Colon Carcinoma Metastatic in the Lung (tissue), 2 donors: ENCODE data around the gene PCCA.

DNA sequence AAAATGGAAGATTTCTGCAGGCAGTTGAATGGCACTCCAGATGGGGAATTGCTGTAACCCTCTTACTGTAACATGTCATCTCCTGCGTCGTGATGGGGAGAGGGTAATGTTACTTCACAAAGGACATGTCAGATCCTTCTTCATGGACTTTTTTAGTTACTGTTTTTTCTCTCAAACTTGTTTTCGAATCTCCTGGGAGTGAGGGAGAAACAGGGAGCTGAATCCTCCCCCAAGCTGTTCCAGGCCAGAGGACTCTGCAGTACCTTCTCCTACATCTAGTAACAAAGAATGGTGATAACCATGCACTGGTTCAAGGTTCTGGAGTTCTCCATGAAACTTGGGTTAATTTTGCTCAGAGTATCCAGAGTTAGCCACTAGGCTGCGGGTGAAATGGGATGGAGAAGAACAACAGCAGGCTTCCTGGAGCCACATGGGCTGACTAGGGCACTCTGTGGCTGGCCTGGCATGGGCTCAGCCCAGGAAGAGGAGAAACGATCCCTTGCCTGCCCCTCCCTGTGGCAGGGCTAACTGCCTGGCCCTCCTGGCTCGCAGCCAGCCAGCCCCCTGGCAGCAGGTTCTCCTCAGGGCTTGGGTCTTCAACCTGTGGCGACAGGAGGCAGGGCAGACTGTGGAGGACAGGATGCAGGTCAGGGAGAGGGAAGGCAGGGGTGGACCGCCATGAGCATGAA lies 78.6 kb upstream of the GPR183 start:
- PRO-cap, 2 experiments = no peak in any of the 2 experiments

DNA sequence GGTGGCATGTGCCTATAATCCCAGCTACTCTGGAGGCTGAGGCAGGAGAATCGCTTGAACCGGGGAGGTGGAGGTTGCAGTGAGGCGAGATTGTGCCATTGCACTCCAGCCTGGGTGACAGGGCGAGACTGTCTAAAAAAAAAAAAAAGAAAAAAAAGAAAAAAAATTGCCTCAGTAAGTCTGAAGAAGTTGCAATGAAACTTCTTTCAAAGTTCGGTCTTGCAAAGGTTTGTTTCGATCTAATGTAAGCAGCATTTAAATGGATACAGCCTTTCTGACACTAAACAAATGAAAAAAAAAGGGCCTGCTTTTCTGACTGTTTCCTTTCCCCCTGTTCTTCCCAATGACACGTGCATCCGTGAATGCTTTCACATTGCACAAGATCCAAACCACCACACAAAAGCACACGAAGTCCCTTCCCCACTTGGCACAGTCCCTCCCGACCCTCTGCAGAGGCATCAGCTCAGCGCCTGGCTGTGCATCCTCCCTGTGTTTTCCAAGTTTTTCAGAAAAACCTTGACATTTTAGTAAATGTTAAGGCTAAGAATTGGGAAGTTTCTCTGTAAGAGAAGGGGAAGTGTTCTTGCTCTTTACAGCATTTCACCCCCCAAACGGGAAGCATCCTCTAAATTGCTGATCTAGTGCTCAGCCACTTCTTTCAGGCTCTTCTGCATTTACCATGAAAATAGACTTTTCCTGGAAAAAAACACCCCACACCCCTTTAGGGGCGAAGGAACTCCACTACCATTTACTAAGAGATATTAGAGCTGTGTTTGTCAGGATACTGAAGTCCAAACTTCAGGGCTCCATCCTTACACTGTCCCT lies 94.6 kb upstream of the TM9SF2 start:
- PRO-cap, 2 experiments = no peak in any of the 2 experiments

DNA sequence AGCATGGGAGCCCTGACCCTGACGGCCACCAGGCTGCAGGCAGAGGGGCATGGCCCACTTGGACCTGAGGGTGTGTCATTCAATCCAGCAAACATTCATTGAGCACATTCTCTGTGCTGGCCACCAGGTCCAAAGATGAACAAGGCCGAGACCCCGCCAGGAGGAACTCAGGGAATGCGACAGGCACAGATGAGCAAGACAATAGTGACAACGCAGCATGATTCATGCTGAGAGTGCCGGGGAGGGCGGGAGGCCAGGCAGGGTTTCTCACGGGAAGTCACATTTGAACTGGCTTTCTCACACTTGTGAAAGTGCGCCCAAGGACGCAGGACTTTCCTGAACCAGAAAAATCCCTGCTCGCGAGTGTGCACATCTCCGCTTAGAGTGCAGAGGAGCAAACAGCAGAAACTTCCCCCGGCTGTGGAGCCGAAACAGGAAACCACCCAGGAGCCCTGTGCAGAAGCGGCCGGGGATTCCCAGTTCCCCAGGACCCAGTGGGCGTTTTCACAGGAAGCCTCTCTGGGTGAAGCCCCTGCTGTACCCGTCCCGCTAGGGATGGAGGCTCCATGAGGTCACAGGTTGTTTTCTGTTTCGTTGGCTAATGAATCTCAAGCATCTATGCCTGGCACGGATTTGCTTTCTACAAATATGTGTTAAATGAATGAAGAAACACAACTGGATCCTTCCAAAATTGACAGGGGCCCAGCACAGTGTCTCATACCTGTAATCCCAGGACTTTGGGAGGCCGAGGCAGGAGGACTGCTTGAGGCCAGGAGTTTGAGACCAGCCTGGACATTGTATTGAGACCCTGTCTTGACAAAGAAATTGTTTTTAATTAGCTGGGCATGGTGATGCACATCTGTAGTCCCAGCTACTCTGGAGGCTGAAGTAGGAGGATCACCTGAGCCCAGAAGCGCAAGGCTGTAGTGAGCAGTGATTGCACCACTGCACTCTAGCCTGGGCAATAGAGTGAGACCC lies 68.4 kb upstream of the TM9SF2 start:
- PRO-cap, 2 experiments = no peak in any of the 2 experiments

GRCh38 chr13:99460698-99461233 lies 40.5 kb upstream of the TM9SF2 start:
- PRO-cap, 2 experiments = no peak in any of the 2 experiments

DNA sequence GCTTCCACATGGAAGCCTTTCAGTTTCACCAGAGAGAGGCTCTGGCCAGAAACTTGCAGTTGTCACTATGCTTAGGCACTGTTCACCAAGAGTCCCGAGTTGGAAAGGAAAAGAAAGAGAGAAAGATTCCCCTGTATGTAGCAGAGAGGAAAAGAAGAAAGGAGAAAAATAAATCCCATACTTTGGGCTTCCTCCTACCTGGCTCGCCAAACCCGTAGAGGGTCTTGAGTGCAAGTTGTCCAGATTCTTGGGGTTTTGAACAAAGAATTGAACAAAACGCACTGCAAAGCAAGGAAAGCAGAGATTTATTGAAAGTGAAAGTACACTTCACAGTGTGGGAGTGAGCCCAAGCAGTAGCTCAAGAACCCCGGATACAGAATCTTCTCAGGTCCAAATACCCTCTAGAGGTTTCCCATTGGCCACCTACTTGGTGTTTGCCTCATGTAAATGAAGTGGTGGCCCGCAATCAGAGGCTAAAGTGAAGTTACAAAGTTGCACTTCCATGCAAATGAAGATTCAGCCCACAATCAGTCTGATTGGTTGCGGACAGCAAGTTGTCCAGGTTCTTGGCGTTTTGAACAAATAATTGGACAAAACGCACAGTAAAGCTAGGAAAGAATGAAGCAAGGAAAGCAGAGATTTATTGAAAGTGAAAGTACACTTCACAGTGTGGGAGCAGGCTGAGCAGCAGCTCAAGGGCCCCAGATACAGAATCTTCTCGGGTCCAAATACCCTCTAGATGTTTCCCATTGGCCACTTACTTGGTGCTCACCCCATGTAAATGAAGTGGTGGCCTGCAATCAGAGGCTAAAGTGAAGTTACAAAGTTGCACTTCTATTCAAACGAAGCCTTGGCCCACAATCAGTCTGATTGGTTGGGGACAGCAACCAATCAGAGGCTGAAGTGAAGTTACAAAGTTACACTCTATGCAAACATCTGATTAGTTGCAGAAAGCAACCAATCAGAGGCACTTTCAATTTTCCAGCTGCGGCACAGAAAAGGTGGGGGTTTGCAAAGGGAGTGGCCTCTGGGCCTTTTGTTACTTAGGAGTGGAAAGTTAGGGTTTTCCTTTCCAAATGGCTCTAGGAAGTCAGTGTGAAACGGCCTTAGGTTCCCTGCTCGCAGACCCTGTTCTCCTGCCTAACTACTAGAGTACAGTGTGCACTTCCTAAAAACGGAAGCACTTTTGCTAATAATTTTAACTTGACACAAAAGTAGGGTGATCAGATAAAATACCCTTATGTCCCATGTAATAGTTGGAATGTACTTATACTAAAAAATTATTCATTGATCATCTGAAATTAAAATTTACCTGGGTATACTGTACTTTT lies 4.9 kb upstream of the TM9SF2 start:
- PRO-cap, 2 experiments = peak in 1 of 2 experiments; most common plus-strand start position 997 of the sequence (in 1); most common minus-strand start position 863 of the sequence (in 1)

DNA sequence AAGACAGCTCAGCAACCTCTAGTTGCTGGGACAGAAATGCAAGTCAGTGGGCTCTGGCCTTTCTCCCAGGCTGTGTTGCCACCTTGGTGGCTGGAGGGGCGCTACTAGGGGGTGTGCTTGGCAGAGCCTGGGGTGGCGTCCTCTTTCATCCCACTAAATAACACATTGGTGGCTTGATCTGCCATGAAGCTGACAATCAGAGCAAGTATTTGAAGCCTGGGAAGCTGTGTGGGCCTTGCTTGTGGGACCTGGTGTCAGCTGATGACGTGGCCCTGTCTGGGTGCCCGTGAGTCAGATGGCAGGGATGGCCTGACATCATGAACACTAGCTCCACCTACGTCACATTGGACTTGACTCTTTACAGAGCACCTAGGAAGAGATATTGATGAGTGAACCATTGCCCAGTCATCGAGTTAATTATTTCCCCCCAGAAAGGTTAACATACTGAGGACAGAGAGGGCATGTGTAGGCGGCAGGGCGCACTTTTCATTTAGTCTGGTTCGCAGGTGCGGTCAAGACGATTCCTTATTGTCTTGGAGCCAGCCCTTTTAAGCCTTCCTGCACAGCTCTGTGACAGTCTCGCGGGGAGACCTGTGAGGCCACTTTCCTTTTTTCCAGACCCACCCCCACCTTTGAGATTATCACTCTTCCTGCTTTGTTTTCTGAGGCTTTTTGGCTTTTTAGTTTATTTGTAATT lies 49.1 kb downstream of the CLYBL start:
- PRO-cap, 2 experiments = no peak in any of the 2 experiments

GRCh38 chr13:99661719-99662212 lies 55.3 kb downstream of the CLYBL start:
- PRO-cap, 2 experiments = no peak in any of the 2 experiments

- PRO-cap, 2 experiments = no peak in any of the 2 experiments
These were observed 79.6 kb downstream of the CLYBL start for GRCh38 chr13:99686141-99686537.

DNA sequence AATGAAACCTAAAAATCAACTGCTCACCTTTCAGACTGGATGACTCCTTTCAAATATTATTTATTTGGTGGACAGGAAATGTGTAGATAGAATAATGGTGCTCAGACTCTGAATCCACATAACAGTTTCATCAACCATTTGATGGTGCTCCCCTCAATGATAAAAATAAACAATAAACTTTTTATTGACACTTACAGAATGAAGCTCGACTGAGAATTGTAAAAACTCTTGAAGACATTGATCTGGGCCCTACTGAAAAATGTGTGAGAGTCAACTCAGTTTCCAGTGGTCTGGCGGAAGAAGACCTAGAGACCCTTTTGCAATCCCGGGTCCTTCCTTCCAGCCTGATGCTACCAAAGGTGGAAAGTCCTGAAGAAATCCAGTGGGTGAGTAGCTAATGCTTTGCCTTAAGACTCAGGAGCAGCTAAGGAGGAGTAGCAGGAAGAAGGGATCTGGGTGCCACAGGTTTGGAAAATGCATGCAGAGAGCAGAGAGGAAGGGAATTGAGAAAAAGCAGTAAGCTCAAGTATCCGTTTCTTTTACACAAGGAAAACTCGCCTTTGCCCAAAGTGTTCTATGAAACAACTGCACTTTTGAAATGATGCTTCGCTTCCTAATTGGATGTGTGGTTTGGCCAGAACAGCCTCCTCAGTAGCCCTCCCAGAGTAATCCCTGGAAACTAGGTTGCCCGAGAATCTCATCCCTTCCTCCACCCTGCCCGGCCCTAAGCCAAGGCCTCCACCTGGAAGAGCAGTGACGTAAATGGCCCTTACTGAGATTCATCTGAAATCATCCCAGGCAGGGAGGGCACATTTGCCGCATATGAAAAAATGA lies 112.7 kb downstream of the ZIC5 start:
- PRO-cap, 2 experiments = no peak in any of the 2 experiments

GRCh38 chr13:99907849-99908607 lies 63.5 kb downstream of the ZIC5 start:
- PRO-cap, 2 experiments = no peak in any of the 2 experiments

- PRO-cap, 2 experiments = no peak in any of the 2 experiments
These were observed 3.1 kb downstream of the ZIC2 start for GRCh38 chr13:99984410-99985277.

DNA sequence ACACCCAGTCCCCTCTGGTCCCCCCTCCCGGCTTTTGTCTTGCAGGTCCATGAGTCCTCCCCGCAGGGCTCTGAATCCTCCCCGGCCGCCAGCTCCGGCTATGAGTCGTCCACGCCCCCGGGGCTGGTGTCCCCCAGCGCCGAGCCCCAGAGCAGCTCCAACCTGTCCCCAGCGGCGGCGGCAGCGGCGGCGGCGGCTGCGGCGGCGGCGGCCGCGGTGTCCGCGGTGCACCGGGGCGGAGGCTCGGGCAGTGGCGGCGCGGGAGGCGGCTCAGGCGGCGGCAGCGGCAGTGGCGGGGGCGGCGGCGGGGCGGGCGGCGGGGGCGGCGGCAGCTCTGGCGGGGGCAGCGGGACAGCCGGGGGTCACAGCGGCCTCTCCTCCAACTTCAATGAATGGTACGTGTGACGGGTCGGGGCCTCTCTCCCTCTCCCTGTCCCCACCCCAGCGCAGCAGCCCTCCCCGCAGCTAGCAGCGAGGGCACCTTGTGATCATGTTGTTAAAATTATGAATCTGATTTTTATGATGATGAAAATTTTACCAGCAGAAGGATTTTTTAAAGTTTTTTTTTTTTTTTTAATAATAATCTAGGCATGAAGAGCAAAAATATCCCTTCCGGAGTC lies 3.8 kb downstream of the ZIC2 start:
- PRO-cap, 2 experiments = no peak in any of the 2 experiments

- PRO-cap, 2 experiments = no peak in any of the 2 experiments
These were observed 14.6 kb downstream of the ZIC2 start for GRCh38 chr13:99996240-99996493.

DNA sequence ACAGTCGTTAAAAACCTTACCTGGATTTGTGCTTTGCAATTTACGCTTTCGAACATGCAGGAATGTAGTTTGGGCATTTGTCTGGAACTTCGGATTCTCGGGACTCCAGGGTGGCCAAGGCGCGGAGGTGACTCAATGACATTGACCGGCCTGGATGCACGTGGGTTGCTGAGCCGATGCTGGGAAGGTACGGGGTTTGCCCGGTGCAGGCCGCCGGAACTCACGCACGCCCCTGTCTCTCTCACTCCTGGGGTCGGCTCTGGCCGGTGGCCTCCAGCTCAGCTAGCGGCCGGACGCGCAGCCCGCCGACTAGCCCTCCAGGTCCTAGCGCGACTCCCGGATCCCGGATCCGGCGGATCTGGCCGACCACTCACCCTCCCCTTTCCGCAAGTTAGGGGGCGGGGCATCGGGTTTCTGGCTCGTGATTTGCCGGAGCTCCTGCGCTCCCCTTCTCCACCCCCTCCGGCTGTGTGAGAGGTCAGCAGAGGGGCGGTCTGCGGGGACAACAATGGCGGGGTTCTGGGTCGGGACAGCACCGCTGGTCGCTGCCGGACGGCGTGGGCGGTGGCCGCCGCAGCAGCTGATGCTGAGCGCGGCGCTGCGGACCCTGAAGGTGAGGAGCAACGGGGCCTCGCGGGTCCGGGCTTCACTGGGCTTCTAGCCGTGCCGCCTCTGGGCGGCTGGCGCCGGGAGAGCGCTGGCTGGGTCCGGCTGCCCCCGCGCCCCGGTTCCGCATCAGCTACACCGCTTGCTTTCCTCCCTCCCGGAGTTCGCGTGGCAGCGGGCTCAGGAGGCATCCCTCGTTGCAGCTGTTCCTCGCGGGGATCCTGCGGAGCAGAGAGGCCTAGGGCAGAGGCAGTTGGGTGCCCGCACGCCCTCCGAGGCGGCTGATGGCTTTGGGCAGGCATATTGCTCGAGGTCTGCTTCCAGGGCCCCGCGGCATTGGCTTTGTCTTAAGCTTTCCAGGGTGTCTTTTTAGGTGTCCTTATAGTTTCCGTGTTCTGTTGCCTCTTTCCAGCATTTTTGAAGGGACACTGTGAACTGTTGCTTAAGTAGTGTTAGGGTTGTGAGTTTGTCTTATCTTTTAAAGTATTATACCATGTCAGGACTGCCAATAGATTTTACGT lies at the start of gene PCCA:
TSS of gene PCCA (plus strand) at position 481 of the 1,127 bp plus-strand sequence.
- PRO-cap, 2 experiments = peak in 2 of 2 experiments; most common plus-strand start position 508 of the sequence (in 2); most common minus-strand start position 311 of the sequence (in 1)

DNA sequence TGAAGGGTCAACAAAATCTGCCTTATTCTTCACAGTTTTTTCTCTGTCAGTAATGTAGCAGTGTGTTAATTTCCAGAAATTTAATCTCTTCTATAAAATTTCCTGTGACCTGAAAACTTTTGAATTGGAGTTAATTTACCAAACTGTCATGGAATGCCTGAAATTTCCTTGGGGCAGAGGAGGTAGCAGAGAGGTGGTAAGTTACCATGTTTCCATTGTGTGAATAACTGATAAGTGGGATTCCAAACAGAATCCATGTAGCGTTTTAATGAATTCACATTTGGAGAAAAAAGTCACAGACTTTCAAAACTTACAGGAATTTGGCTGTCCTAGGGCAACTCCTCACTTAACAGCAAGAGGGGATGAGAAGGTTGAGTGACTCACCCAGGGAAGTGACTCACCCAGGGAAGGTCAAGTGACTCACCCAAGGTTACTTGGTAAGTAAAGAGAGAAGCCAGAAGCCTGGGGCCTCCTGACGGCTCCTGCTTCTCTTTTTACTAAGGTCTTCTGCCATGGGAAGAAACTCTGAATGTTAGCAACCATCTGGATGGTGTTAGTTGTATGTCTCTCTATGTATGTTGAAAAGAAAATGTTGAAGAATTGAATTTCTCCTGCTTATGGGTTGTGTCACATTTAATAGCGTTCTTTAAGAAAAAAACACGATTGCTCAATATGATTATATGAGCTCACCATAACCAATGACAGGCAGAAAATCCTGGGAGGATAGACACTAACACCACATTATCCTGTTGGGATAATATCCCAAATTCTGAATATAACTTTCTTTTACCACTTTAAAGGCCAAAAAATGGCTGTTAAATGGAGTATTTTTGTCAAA lies 195.8 kb downstream of the GGACT start:
- PRO-cap, 2 experiments = no peak in any of the 2 experiments

- PRO-cap, 2 experiments = no peak in any of the 2 experiments
These were observed 58.8 kb downstream of the GGACT start for GRCh38 chr13:100529726-100530341.

DNA sequence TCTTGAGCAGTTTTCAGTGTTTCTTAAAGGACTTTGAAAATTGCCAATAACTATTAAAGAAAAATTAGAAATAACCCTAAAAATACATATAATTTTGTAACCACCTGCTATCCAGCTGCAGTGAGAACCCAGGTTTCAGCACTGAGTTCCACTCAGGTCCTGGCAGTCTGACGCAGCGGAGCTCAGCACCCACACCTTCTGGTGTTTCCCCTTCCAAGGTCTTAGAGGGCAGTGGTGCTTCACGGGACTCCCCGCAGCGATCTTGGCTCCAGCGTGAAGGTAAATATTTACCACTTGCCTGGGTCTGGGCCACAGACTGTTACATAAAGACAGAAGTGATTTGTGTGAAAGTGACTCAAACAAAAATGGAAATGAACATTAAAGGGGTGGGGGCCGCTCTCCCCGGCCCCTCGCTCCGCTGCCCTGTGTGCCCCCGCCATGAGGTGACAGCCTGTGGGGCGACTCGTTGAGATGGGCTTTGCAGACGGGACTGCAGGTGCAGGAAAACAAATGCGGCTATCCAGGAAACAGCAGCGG lies 55.1 kb downstream of the GGACT start:
- PRO-cap, 2 experiments = no peak in any of the 2 experiments

DNA sequence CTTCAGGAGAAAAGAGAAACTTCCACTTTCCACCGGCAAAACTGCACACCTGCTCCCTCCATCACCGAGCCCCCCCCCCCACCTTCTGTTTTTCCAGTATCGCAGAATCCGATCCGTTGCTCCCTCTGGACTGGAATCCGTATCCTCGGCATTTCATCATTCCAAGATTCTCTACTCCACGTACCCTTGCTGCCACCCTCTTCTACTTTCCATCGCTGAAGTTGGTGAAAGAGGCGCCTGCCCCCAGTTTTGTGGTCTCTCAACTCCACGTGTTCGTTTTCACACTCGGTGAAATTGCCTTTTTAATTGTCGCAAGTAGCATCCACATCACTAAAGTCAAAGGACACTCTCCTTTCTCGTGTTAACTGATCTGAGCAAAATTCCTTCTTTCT lies 955 bp upstream of the TMTC4 start:
- PRO-cap, 2 experiments = no peak in any of the 2 experiments

GRCh38 chr13:102681999-102682525 lies 12.8 kb downstream of the METTL21C start:
- PRO-cap, 2 experiments = no peak in any of the 2 experiments

- PRO-cap, 2 experiments = no peak in any of the 2 experiments
These were observed 16.5 kb downstream of the ERCC5 start for GRCh38 chr13:102861881-102863182.